ENCODE data around the genes HPCA and RNF19B.

DNA sequence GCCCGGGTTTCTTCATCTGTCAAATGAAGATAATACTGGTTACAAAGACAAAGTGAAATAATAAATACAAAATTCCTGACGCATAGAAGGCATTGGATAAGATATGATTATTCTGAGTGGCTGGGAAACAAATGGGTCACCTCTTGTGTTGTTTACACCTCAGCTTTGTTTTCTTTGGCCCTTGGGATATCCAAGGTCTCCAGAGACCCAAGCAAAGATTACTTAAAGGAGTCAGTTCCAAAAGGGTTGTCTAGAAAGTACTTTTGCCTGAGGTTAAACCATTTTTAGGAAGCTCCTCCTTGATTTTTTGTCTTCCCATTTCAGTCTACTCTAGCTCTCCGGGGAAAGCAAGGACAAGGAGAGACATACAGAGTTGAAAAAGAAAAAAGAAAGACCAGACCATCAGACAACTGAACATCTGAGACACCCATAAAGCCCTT lies 9.7 kb downstream of the KHDRBS1 start:
- PRO-cap, result no peak

GRCh38 chr1:32042761-32043943 lies 29.5 kb downstream of the KHDRBS1 start:
- PRO-cap, result no peak

DNA sequence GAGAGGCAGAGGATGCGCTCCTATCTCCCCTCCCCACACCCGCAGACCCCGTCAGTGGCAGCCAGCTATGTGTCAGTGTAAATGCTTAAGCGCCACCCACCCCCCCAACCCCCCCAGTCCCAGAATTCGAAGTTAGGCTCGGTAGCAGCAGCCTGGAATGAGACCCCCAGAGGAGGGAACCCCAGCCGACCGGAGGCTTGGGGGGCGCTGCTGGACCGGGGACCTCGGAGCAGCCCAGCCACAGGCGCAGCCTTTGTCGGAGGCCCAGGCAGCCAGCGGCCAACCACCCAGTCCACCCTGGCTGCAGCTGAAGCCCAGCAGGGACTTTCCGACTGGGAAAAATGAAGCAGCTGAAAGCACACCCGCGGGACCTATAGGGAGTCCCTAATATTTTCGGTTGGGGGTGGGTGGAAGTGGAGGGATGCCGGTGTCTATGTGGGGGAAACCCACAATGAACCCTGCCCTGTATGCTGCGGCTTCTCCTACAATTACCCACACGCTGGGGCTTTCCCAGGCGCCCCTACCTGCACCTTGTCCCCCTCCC lies 606 bp downstream of the CCDC28B start:
- PRO-cap, result no peak

- PRO-cap, result unidirectional peak, minus-strand start at chr1:32266993
Measured at GRCh38 chr1:32266762-32267540, 15.9 kb downstream of the LCK start.

- PRO-cap, result no peak
Measured at GRCh38 chr1:32684002-32684493, 18.5 kb downstream of the SYNC start.

DNA sequence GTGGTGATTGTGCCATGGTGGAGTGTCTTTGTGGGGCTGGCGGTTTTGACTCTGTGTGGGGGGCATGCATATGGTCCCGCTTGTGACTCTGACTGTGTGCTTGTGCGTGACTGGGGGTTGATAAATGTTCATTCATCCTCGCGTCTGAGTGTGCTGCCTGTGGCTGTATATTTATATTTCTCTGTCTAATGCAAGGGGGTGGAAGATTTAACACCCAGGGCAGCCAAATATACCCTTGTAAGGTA lies 1.2 kb upstream of the SYNC start:
- PRO-cap, result no peak

DNA sequence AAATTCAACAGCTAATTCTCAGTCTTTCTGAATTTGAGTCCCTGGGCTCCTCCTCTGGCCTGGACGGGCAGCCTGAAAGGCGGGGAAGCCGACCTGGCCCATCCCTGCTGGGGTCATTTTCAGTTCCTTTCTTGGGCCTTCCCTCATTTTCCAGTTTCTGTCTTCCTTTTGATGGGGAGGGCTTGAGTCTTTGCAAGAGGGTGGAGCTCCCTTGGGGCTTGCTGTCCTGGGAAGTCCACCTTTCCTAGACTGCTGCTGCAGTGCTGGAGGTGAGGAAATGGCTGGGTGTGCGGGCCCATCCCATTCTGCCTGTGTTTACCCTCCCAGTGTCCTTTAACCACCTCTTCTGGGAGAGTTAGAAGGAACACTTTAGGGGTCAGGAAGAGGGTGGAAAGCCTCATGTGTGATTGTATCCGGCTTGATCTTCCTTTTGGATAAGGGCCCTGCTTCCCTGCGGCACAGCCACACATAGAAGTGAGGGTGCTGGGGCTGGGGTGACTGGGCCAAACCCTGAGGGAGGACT lies 1.4 kb downstream of the KIAA1522 start:
- PRO-cap, result unidirectional peak, minus-strand start at position 251 of the sequence

DNA sequence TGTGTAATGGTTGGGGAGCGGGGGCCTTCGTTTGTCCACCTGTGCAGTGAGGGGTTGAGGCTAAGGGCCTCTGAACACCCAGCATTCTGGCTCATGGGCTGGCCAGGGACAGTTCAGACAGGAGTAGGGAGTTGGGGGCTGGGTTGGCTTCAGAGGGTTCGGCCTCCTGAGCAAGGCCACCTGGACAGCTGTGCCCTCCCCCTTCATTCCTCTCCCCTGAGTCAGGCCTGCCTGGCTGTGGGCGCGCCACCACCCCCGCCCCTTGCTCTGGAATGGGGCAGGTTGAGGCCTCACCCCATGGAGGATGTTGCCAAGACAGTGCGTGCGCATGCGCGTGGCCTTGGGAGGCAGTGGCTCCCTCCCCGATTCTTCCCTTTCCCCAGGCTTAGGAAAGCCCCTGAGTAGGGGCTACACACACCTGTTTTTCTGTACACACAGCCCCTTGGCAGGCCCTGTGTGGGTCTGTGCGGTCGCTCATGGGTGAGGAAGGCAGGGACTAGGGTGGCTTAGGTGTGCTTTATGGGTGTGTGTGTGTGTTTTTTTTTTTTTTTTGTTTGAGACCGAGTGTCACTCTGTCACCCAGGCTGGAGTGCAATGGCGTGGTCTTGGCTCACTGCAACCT lies 18.5 kb downstream of the KIAA1522 start:
- PRO-cap, result bidirectional peak, plus-strand start at position 313 of the sequence, minus-strand start at position 88 of the sequence

DNA sequence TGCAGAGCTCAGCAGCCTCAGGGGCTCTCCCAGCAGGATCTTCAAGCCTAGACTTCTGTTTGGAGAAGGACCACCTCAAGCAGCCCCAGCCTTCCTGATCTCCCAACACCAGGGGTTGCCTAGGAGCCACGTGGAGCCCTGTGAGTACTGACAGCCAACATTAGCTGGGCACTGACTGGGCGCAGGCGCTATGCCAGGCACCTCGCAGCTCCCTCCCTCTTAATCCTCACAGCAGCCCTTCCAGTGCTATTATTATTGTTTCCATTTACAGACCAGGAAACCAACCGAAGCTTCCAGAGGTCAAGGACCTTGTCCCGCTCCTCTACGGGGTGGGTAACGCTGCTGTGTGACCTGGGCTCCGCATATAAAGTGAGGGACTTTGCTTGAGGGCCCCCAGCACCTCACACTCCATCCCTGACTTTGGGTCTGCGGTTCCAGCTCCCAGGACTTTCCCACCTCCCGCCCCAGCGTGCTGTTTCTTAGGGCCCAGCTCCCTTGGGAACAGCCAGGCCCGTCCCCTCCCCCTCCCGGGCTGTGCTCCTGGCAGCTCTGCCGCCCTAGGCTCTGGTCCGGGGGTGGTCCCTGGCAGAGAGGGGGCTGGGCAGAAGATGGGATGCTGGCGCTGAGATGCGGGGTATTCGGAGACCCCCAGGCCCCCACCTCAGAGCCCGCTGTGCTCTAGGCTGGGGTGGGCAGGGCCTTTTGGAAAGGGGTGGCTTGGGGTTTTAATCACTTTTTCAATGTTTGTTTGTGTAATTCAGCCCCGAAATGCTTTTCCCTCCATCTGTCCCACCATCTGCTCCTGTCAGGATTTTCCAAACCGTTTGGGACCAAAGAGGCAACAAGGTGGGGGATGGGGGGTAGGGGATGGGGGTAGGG lies 4.2 kb upstream of the HPCA start:
- PRO-cap, result no peak

DNA sequence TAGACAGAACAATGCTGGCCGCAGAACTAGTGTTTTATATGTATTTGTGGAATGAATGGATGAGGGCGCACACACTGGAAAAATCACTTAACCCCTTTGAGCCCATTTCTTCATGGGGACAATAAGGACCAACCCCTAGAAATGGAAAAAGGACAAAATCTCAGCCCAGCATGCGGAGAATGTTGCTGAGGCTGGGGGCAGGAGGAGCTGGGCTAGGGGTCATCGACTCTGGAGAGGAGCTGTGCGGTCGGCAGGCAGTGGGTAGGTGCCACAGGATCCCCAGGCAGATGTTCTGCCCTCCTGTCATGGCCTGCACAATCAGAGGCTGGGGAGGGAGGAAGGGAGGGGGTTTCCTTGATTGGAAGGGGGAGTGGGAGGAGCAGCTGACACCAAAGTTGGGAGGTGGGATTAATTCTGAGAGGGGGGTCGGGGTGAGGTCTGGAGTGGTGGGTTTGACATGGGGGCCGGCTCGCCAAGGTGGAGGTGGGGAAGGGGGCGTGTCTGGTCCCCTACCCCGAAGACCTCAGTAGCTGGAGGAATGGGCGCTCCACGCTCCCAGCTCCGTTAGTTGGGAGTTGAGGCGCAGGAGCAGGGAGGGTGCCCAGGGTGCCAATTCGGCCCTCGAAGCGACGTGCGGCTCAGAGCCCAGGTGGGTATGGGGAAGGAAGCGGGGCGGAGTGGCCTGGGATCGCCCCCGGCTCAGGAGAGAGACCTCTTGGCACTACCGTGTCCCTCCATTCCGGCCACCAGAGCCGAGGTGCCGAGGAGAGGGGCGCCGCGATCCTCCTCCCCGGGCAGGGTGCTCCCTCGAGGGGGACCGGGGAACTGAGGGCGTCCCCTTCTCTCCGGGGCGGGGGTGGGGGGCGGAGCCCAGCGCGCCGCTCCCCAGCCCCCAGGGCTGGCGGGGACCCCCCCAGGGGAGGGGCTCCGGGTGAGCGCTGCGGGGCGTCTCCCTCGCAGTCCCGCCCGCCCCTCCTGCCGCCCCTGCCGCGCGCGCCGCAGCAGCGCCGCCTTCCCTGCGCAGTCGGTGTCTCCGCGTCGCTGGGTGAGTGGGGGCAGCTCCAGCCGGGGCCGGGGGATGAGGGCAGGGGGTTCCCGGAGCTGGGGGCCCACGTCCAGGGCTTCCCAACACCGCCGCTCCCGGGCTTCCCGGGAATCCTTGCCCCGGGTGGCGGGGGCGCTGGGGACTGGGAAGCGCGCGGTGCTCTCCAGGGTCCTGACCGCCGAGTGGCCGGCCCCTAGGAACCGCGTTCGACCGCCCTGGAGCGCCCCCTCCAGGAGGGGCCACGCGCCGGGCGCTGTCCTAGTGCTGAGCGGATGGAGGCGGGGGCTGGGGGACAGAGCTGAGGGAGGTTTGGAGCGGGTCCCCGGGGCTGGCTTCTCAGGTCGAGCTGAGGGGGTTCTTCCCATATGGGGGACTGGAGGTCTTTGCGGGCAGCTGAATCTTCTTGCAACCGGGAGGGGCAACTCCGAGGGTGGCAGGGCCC lies at the start of gene HPCA:
TSS of gene HPCA (plus strand) at position 1,021 of the 1,487 bp plus-strand sequence.
- PRO-cap, result no peak

DNA sequence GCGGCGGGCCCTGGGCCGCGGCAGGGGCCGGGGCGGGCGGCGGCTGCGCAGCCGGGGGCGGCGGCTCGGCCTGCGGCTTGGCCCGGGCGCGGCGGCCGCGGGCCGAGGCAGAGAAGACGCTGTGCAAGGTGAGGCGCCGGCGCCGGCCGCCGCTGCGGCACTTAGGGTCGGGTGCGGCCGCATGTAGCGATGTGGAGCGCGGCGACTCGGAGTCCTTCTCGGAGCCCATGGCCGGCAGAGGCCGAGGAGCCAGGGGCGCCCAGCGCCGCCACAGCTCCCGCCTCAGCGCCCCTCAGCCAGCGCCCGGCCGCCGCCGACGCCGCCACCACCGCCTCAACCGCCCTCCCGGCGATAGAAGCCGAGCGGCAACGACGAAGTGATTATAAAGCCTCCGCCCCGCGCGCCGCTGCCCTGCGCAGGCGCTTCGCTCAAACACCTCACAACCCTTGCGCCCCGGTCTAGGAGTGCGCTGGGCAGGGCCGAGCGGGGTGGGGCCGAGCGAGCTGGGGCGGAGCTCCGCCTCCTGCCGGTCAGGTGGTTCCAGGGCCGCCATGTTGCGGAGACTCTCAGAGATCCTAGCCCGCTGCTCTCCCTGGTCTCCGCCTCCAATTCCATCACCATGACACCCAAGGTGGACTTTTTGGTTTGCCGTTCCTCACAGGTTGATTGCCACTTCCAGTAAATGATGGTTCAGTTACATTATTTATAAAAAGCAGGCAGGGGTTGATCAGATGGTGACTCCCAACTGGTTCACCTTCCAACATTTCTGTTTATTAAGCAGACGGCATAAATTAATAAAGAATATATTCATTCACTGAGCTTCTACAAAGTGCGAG lies at the start of gene RNF19B:
TSS of gene RNF19B (minus strand) at position 353 of the 836 bp plus-strand sequence.
- PRO-cap, result bidirectional peak, plus-strand start at position 552 of the sequence, minus-strand start at position 353 of the sequence

- PRO-cap, result no peak
Measured at GRCh38 chr1:32984339-32985090, 19.9 kb upstream of the RNF19B start.

DNA sequence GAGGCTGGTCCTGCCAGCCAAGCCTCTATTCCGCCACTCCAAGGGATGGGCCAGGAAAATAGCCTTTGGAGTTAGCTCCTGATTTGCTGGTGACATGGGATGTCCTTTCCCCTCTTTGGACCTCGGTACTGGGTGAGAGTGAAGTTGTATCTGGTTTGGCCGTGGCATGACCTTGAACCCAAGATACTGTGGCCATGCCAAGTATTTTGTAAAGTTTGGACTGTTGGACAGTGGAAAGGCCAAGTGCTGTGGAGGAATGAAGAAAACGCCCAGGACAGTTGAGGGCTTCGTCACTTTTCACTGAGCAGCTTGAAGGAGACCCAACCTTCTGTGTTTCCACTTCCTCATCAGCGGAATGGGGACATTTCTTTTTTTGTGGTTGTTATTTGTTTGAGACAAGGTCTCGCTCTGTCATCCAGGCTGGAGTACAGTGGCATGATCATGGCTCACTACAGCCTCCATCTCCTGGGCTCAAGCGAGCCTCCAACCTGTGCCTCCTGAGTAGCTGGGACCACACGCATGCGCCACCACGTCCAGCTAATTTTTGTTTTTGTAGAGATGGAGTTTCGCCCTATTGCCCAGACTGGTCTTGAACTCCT lies 28.5 kb upstream of the RNF19B start:
- PRO-cap, result no peak

DNA sequence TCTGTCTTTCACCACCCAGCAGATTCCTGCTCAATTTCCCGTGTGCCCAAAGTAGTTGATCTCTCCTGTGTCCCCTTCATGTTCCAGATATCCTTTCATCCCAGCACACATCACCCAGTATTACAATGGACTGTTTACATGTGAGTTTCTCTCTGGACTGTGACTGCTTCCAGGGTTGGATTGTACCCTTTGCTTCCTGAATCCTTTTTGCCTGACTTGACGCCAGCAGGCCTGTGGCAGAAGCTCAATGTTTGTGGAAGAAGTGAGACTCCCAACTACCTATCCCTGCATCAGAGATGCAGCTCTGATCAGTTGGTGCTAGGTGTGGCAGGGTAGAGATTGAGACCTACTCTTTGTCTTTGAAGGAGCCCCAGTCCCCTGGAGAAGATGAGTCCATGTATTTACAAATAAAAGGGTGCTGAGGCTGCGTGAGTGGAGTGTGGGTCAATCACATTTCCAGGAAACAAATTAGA lies 36.0 kb downstream of the AK2 start:
- PRO-cap, result no peak

- PRO-cap, result no peak
Measured at GRCh38 chr1:33022609-33023375, 13.9 kb downstream of the AK2 start.

DNA sequence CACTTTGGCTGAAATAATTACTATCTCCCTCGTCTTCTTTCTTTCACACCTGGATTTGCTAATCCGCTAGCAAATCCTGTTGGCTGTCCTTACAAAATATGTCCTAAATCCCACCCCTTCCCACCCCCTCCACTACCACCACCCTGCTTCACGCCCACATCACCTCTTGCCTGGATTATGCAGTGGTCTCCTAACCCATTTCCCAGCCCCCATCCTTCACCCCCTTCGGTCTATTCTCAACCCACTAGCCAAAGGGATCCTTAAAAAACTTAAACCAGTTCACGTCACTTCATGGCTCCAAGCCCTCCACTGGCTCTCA lies 25.1 kb downstream of the TRIM62 start:
- PRO-cap, result no peak

DNA sequence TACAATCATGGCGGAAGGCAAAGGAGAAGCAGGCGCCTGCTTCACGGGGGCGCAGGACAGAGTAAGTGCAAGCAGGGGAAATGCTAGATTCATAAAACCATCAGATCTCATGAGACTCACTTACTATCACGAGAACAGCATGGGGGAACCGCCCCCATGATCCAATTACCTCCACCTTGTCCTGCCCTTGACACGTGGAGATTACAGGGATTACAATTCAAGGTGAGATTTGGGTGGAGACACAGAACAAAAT lies 16.8 kb upstream of the ZNF362 start:
- PRO-cap, result no peak

GRCh38 chr1:33258652-33259205 lies 2.4 kb downstream of the ZNF362 start:
- PRO-cap, result no peak

DNA sequence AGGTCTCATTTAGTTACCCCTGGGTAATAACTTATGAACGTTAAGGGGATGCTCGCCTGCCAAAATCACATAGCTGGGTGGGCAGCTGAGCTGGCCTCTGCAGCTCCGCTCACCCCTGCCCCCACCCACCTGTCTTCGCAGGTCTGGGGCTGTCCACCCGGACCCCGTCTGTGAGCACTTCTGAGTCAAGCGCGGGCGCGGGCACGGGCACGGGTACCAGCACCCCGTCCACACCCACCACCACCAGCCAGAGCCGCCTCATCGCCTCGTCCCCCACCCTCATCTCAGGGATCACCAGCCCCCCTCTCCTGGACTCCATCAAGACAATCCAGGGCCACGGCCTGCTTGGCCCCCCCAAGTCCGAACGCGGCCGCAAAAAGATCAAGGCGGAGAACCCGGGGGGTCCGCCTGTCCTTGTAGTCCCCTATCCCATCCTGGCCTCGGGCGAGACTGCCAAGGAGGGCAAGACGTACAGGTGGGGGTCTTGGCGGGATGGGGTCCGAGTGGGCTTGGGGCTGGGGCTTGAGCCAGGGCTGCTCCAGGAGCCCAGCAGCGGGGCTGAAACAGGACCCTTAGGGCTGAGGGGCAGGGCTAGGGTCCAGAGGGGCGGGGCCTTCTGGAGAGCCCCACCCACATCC lies 23.8 kb downstream of the ZNF362 start:
- PRO-cap, result no peak

DNA sequence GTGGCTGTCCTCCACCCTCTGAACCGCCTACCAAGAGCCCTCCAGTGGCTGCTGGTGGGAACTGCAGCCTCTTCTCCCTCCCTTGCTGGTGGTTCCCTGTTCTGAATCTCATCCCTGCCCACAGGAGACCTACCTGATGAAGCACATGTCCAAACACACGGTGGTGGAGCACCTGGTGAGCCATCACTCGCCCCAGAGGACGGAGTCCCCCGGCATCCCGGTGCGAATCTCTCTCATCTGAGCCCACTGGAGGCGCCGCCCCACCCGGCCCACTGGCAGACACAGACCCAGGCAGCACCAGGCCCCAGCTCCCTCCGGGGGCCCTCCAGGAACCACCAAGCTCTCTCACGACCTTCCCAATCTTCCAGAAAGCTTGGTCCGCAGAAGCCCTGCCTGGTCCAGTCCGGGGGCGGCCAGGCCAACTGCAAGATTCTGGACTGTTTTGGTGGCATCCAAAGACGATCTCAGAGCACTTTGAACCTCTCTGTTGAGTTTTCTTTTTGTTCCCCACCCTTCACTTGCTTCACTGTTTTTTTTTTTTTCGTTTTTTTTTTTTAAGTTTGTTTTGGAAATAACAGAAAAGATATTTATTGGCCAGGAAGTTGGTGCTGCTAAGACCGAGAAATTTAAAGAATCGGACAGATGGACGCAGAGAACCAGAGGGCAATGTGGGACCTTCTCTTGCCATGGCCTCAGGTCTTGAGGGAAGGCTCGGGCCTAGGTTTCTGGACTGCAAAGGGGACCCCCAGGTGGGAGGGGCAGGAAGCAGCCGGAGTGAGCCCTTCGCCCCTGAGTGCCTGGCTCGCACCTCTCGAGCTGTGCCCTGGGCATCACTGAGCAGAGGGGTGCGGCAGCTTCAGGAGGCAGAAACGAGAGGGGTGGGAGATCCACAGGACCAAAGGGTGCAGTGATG lies 21.8 kb downstream of the A3GALT2 start:
- PRO-cap, result no peak